ENCODE measurements around the genes PTS, PLET1 and USP28.

- RRBS, result 1% methylated on average over 9 of the region's 70 CpGs
These were observed at the start of gene PTS for GRCh38 chr11:112226222-112227074. Gene PTS (plus strand): TSS chr11:112226428.

DNA sequence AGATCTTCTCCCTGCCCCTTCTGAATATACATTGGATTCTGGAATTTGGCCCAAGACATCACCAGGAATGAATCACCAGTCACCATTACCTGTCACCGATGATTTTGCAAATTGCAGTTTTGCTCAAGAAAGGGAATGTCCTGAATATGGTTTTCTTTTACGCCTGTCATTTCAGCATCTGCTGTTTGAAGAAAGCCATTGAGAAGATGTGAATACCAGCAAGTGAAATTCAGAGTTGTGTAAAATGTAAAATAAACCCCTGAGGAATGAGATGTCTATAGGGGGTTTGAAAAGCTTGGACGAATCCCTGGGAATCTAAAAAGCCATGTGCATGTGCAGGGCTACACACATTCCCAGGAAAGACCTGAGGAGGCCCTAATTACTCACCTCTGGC is at the start of gene PLET1:
Gene PLET1, minus strand, starts transcription at position 171 of the 394 bp plus-strand sequence.
- RRBS, result no CpG with 5 or more reads among the region's 3 CpGs

DNA sequence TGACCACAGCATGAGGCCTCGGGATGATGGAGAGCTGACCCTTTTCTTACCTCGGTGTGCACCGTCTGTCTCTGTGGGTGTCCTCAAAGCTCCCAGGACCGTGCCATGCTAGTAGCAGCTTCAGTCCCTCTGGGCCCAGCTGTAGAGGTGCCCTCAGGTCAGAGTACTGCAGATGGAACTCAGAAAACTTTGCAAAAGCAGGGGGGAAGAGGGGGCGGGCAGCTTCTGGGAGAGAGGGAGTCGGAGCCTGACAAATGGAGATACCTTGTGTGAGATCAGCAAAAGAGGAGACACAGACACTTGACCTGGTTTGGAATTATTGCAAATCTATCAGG is 292.4 kb upstream of the PLET1 start:
- RRBS, result no CpG with 5 or more reads among the region's 6 CpGs

DNA sequence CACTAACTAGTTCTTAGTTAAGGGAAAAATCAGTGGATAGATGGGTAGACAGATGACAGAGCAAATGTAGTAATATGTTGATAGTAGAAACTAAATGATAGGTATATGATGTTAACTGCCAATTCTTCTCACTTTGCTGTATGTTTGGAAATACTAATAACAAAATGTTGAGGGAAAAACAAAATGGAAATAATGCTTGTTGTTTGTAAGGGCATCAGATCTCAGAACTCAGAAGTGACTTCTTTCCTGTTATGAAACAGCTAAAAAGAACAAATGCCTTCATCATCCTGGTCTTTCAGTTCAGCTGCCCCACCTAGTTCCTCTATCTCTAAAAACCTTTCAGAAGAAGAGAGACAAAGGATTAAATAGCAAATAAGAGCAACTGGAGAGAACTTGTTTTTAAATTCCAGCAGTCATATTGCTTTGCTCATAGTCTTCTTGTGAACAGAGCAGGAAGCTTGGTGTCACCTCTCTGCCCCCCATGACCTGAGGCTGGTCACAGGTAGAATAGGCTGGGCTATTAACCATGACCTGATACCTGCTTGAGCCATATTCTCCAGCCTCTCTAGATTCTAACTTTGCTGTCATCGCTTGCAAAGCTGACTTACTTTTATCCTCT is 345.3 kb upstream of the NCAM1 start:
- RRBS, result no CpG with 5 or more reads among the region's 1 CpG

DNA sequence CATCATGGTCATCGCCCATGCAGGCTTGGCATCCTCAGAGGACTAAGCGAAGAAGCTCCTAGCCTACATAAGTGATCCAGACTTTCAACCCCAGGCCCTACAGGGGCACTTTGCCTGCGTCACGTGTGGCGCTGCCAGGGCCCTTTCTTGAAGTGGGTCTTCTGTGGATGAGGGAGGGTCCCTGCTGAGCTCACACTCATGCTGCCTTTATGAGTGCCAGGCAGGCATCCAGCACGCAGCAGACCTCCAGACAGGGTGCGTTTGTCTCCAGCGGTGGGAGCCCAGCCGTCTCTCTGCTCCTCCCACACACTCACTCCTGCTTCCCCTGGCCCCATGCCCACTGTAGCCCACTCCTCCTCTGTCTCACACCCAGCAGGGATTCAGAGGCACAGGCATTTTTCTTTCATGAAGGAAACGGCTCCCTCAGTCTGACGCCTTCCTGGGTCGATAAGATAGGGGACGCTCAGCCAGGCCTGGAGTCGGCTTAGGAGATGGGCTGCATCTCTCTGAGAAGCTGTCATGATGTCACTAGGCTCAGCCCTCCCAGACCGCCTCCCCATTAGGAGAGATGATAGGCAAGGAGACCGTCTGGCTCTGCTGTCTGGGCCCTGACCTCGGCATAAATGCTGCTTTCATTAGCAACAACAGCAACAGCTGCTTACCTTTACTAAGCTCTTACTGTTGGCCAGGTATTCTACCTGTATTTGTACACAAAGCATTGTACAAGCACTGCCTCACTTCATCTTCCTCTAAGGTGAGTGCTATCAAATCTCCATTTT is 183.9 kb upstream of the NCAM1 start:
- RRBS, result no CpG with 5 or more reads among the region's 17 CpGs

DNA sequence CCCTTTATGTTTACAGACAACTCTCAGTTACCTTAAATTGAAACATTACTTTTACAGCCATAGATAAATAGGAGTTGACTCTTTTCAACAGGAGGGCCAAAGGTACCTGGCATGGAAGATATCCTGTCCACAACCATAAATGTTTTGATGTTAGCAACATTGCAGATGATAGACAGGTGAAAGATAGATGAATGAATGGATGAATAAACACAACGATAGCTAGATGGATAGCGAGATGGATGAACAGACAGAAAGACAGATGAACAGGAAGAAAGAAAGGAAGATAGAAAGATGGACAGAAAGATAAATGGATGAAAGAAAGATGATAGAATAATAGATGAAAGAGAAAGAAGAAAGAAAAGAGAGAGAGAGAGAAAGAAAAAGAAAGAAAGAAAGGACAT is 85.2 kb downstream of the NCAM1 start:
- RRBS, result no CpG with 5 or more reads among the region's 2 CpGs

GRCh38 chr11:113875431-113876233 is at the start of gene USP28:
Gene USP28 (minus strand): TSS chr11:113875572.
- RRBS, result under 1% methylated on average over 18 of the region's 76 CpGs

DNA sequence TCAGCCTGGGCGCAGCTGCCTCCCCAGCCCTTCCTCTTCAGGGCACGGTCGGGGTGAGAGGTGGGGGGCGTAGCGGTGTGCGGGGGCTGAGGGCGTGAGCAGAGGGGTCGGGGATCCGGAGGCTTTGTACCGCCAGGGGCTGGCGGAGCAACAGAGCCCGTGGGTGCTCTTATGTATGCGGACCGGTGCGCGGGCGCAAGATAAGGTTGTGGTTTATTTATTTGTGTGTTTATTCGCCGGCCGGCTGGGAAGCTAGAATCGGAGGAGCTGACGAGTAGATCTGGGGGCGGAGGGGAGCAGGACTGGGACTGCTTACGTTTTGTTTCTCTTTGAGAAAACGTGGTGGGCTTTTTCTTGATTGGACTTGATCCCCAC is 566 bp downstream of the ZBTB16 start:
- RRBS, result 1% methylated on average over 6 of the region's 25 CpGs

DNA sequence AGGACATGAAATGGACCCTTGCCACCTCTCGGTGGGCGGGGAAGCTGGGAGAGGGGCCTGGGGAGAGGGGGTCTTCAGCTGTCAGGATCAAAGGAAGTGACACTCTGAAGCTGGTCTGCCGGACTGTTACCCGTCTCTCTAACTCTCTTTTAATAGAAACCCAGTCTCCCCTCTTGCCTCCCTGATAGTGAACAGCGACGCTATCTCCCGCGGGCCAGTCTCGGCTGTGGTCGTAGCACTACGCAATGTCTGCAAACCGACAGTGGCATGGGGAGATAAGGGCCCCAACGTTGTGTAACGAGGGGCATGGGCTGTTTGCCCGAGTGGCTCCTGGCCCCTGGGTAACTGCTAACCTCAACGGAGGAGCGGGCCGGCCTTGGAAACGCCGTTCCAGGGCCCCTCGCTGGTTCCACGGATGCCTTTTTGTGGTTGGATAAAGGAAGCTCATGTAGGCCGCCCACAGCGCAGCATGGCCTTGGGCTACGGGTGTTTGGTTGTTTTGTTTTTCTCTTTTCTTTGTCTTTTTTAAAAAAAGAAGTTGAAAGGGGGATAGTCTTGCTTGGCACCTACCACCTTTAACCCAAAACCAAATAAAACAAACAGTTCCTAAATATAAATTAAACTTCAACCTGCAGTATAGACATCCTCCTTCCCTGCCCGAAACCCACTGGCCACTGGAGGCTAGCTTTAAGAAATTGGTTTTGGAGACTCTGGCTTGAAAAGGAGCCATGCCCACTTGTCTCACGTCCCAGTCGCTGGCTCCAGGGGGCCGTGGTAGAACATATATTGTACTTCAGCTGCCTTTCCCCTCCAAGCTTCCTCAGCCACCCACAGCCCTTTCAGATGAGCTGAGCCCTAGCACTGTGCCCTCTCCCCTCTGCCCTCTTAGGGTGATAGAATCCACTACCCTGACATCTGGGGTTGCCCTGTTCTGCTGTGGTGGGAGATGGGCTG is 23.5 kb downstream of the ZBTB16 start:
- RRBS, result no CpG with 5 or more reads among the region's 29 CpGs

DNA sequence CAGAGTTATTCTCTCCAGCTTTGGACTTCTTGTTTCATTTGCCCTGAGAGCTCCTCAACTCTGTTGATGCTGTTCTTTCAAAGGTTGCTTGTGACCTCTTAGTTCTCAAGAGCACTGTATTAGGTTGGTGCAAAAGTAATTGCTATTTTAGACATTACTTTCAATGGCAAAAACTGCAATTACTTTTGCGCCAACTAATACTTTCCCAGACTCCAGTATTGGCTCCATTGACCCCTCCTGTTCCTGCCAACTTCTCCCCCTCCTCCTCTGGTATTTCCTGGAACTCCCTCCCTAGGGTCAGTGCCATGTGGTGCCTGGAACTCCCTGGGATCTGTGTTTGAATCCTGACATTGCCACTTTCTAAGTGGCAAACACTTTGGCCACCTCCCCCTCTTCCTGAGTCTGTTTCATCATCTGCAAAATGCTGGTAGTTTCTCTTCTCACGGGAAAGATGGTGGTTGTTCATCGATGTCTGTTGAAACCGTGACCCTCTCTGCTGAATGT is 27.3 kb downstream of the ZBTB16 start:
- RRBS, result no CpG with 5 or more reads among the region's 4 CpGs

GRCh38 chr11:114116689-114117247 is 57.3 kb downstream of the ZBTB16 start:
- RRBS, result no CpG with 5 or more reads among the region's 4 CpGs

GRCh38 chr11:114162711-114163840 is 103.6 kb downstream of the ZBTB16 start:
- RRBS, result no CpG with 5 or more reads among the region's 24 CpGs

DNA sequence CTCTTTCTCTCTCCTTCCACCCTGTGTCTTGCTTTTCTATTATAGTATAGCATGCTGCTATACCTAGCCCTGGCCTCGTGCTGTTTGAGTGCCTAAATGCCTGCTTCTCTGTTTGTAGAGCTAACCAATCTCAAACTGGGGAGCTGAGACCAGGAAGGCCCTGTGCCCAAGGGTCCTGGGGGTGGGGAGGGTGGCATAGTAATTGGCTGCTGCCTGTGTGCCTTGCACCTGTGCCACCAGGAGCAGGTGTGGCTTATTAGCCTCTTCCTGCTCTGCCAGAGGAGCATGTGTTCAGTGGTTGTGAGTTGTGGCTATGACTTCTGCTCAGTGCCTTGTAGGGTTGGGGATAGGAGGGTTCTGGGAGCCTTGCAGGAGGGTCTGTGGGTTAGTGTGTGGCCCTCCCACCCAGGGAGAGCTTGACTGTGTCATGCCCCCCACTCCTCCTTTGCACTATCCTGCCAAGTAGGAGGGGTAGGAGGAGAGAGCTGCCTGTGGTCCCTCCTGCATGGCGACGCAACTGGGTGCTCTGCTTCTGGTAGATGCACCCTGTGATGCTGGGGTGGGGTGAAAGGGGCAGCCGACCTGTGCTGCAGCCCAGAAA is 109.2 kb downstream of the ZBTB16 start:
- RRBS, result no CpG with 5 or more reads among the region's 4 CpGs

DNA sequence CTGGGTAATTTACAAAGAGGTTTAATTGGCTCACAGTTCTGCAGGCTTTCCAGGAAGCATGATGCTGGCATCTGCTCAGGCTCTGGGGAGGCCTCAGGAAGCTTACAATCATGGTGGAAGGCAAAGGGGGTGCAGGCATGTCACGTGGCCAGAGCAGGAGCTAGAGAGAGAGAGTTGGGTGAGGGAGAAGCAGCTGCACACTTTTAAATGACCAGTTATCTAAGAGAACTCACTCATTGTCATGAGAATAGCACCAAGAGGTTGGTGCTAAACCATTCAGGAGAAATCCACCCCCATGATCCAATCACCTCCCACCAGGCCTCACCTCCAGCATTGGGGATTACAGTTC is 105.4 kb upstream of the NNMT start:
- RRBS, result no CpG with 5 or more reads among the region's 1 CpG

GRCh38 chr11:114224247-114224786 is 71.9 kb upstream of the NNMT start:
- RRBS, result no CpG with 5 or more reads among the region's 6 CpGs

GRCh38 chr11:114243670-114244450 is 52.3 kb upstream of the NNMT start:
- RRBS, result no CpG with 5 or more reads among the region's 13 CpGs

DNA sequence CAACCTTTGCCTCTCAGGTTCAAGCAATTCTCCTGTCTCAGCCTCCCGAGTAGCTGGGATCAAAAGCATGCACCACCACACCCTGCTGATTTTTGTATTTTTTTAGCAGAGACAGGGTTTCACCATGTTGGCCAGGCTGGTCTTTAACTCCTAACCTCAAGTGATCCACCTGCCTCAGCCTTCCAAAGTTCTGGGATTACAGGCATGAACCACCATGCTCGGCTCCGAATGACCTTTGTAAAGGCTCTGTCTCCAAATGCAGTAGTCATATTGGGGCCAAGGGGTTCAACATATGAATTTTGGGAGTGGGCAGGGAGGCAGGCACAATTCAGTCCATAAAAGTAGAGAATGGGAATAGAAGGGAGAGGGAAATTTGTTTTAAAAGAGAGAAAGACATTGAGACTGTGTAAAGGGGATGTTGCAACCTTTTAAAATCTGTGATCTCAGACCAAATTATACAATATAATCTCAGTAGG is 25.3 kb upstream of the NNMT start:
- RRBS, result no CpG with 5 or more reads among the region's 3 CpGs

DNA sequence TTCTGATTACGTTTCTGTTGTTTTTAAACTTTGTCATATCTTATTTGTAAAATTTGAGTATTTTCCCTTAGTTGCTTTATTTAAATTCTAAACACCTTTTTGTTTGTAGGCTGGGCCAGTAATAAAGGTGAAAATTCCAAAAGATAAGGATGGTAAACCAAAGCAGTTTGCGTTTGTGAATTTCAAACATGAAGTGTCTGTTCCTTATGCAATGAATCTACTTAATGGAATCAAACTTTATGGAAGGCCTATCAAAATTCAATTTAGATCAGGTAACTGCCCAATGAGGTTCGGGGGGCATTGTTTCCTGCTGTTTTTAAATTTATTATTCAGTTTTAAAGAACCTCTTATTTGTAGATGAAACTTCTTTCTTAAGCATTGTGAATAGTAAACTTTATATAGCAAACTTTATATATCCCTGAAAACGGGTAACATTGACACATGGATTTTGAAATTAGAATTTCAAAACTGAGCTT is 1.2 kb downstream of the RBM7 start:
- RRBS, result no CpG with 5 or more reads among the region's 4 CpGs

DNA sequence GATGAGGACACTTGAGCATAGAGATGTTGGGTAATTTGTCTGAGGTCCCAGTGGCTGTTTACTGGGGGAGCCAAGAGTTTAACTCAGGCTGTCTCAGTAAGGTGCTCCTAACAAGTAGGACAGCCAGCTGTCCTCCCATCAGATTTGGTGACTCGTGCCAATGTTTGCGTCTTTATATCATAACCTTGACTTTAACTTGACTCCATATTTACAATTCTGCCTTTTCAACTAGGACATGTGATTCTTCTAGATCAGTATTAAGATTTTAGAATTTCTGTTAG is 1.8 kb downstream of the REXO2 start:
- RRBS, result no CpG with 5 or more reads among the region's 2 CpGs

Measured in renal cortical epithelial cell (primary cell).